Mesenteric fat pad (tissue), 1 donor: Measurements from ENCODE around the gene PSMC6.

DNA sequence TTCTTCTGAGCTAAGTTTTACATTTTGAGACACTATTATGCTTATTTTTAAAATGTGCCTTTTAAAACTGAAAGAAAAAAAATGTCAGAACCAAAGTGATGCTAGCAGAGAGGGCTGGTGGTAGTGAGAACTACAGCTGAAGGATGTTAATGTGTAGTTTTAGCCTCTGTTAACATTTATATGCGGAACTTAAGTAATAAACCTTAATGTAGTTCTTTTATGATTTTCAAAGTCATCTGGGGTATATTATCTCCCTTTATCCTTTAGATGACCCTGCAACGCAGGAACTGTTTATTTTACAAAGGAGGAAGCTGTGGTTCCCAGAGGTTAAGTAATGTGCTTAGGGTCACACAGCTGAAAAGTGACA is 23.7 kb downstream of the GNG2 start:
- PRO-cap, result no peak

DNA sequence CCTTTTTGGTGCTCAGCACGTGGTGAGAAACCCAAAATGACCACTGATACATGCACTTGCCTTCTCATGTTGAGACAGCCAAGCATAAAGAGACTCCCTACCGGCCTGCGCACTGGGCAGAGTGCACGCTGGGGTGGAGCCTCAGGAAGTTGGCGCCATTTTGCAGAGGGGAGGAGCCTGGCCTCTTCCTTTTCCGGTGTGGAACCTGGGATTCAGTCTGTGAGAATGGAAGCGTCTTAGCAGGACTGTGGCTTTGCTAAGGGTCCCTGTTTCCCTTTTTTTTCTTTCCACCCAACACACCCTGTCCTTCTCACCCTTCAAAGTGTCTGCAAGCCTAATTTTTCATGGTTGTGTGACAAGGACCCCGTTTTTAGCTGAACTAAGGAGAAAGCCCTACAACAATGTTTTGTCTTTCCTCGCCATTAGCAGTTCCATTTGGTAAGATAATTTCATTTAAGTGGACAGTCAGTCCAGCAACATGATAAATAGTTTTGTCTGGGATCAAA is 62.8 kb upstream of the RTRAF start:
- PRO-cap, result no peak

DNA sequence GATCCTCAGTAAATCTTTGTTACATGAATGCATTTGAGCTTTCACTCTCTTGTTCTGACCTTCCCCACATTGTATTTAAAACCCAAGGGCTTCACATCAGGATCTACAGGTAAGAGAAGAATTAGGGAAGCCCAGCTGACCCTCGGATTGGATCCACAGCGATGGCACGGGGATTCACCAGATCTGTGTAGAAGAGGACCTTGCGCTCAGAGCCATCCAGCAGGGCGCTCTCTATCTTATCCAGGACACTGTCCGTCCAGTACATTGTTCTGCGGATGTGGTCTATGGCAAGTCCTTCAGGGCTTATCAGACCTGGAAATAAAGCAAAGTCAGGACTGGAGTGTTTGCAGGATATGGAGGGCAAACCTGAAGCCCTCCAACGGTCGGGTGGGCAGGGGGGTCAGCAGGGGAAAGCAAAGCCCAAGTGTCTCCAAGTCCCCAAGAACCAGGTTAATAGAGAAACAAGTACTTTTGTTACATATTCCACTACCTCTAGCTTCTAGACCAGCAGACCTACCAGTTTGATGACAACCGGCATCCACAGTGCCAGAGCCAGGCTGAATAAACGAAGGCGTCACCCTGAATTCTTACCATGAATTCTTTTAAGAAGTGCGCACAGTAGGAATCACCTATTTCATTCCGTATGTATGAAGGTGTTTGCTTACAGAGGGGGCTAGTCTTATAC is 21.5 kb downstream of the RTRAF start:
- PRO-cap, result no peak

- PRO-cap, result no peak
Observed at GRCh38 chr14:52067635-52068716, 883 bp downstream of the NID2 start.

GRCh38 chr14:52175896-52176458 is 91.5 kb upstream of the PTGDR start:
- PRO-cap, result no peak

DNA sequence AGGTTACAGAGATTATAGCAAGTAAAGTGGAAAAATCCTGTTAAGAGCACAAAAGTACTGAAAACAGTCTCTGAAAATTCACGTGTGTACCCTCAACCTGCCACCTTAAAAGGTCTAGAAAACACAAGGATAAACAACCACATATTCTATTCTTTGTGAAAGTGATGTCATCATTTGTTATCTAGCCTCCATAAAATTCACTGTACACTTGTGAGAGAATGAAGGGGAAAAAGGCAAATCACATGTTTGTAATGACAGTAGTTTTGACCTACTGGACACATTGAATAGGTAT is 4.0 kb downstream of the PTGDR start:
- PRO-cap, result no peak

DNA sequence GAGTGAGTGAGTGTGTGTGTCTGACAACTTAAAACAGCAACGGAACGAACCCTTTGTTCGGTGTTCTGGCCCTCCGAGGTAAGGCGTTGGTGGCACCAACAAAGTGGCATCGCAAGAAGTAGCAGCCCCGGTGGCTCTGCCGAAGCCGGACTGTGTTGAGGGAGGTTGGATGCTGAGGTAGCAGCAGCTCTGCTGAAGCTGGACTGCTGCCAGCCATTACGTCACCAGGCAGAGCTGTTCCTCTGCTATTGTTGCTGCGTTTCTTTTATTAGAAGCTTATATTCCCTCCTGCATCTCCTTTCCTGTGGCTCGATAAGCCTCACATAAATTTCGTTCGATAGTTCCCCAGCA is 1.1 kb downstream of the GPR137C start:
- PRO-cap, result no peak

- PRO-cap, result no peak
Observed at GRCh38 chr14:52641618-52642290, 53.6 kb downstream of the ERO1A start.

- PRO-cap, result bidirectional peak, plus-strand start at chr14:52707200, minus-strand start at chr14:52707059
Observed at GRCh38 chr14:52706739-52708020, at the start of gene PSMC6. PSMC6 (plus strand) TSS chr14:52707200.

DNA sequence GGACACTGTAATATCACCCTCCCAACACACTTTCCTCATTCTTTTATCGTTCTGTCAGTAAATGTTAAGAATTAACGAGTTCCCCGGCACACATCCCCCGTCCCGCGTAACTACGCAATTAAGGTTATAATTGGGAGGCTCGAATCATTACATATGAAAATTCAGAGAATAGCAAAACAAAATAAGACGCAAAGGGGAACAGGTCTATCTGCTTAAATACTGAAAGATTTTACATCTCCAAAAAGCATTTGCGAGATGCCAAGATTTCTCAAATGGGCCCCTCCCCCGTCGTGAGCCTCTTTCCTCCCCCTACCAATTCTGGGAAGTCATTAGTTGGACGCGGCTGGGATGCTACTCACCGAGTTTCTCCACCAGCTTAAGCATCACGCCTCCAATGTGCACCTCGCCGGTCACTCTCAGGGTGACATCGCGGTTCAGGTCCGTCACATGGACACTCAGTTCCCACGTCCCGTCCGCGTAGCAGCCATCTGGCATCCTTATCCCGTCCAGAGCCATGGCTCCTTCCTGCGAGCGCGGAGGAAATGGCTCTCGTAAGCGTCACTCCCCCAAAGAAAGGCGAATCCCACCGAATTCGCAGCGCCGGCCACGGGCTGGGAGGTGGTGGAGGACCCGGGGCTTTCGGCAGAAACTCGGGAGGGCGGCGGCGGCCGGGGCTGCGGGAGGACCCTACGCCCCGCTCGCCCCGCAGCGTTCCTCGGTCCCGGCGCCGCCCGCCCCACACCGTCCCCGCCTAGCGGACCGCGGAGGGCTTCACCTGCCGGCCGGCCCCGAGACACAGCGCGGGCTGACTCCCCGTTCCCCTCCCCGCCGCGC is 580 bp downstream of the FERMT2 start:
- PRO-cap, result bidirectional peak, plus-strand start at position 329 of the sequence, minus-strand start at position 120 of the sequence

DNA sequence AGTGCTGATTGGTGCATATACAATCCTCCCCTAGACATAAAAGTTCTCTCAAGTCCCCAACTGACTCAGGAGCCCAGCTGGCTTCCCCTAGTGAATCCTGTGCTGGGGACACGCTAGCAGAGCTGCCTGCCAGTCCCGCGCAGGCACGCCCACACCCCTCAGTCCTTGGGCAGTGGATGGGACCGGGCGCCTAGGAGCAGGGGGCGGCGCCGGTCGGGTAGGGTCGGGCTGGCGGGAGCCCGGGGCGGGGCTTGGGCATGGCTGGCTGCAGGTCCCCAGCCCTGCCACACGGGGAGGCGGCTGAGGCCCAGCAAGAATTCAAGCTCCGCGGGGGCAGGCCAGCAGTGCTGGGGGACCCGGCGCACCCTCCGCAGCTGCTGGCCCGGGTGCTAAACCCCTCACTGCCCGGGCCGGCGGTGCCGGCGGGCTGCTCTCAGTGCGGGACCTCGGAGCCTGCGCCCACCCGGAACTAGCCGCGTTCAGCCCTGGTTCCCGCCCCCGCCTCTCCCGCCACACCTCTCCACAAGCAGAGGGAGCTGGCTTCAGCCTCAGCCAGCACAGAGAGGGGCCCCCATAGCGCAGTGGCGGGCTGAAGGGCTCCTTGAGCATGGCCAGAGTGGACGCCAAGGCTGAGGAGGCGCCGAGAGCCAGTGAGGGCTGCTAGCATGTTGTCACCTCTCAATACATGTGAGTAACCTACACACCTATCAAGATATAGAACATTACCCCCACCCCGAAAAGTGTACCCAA is 64.4 kb upstream of the DDHD1 start:
- PRO-cap, result no peak

- PRO-cap, result no peak
Observed at GRCh38 chr14:53858130-53858745, 98.4 kb downstream of the BMP4 start.

DNA sequence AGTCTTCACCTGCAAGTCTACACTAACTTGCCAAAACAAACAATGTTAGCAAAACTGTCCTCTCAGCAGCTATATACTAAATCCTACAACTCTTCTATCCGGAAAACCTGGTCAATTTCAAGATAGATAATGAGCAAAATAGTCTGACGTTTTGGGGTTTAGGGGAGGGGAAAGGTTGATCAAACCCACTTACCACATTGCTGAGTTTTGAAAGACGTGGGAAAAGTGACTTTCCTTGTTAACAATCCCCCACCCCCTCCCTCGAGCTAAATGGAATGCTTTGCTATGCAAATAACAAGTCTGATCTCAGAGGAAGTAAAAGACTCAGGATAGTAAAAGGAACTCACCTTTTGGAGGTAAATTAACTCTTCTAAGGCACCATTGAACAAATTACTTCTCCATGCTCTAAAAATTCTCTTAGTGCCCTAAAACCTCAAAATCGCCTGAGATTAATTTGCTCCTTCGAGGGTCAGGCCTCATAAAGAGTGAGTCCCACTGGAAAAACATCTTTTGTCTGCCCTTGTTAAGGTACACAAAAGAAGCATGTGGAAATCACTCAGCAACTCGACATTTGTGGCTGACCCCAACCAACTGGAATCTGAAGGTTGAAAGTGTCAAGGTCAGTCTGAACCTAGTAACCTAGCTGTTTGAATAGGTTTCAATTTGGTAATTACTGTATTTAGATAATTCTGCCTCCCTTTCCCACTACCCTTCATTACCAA is 13.4 kb downstream of the BMP4 start:
- PRO-cap, result no peak

- PRO-cap, result no peak
Observed at GRCh38 chr14:53963504-53964115, 7.0 kb upstream of the BMP4 start.

GRCh38 chr14:54211495-54211861 is 185.3 kb upstream of the CDKN3 start:
- PRO-cap, result no peak

DNA sequence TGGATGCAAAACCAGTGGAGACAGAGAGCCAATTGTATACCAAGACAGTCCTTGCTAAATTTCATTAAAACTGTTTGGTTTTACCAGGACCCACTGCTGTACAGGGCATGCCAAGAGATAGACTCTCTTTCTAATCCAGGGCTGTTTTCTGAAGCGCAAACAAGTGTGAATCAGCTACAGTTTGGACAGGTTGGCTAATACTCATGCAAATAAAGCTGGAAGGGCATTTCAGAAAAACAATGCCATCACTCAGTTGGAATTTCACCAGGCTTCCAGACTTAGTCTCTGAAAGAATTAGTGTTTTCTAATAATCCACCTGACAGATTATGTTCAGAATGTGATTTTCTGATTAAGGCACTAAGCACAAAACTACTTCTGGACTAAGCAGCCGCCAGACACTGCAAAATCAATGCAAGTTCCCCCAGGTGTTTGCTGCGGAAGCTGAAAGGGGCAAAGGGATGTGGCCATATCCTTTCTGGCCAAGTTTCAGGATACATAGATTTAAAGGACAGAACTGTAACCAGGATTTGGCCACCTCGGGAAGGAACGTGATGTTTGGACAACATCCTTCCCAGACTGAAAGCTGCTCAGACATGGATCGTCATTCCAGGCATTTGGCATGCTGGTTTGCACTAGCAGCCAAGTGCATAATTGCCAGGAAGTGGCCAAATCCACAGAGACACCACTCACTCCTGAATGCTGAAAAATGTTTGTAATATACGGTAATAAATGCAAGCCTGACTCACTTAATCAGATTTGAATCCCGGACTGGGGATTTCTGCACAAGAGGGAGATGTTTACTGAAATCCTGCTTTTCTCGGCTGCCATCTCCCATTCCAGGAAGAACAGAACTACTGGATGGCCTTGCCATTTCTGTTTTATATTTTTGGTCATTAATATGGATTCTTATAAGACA is 32.0 kb upstream of the CDKN3 start:
- PRO-cap, result no peak

GRCh38 chr14:54571567-54572765 is 5.0 kb downstream of the SAMD4A start:
- PRO-cap, result no peak

DNA sequence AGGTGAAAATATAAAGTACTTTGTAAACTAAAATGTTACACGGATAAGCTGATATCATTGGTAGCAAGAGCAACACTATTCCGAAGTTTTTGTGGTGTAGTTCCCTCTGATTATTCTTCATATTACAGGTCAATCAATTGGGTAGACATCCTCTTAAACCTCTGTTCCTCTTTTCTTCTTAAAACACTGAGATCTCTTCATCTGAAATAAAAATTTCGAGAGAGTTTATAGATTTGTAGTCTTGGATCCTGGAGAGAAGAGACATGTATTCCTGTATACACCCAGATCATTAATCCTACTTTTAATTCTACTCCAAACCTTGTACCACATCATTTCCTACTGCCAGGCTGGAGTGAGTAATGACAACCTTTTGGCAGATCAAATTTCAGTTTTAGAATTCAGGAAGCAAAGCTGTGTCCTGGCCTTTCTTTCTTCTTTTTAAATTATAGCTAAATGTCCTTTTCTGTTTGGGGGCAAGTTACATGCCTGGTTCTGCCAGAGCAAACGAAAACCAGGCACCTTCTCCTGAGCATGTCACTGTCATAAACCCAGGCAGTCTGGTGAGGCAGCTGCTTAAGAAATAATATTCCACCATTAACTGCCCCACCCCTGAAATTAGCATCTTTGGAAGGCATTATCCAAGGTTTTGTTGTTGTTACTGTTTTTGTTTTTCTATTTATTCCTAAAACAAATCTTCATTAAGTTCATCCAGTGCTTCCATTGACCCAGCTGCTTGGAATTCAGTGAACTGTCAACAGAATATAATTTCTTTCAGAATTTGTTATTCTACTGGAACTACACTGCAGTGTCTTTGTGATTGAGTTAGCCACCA is 33.0 kb downstream of the SAMD4A start:
- PRO-cap, result no peak

- PRO-cap, result no peak
Observed at GRCh38 chr14:54608198-54608825, 41.4 kb downstream of the SAMD4A start.

GRCh38 chr14:54627551-54628624 is 61.0 kb downstream of the SAMD4A start:
- PRO-cap, result no peak